Progenitor cell of endocrine pancreas (in vitro differentiated cells): ENCODE measurements around a stretch of chr18.

DNA sequence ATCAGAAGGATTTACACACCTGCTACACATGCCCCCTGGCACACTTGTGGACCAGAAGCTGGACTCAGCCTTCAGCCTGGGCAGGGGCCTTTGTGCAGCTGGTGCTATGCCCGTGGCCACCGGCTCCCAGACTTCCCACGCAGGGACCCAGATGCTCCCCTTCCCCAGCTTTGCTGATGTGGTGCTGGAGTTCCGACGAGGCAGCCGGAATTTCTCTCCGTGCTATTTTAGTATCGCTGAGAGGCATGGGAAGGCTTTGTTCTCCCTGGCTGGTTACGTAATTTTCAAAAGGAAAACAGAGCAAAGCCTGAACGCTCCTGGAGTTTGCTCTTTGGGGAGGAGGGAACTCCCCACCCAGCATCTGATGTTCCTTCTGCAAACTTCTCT is 94.7 kb downstream of the MAPK4 start:
- PRO-cap = no peak

GRCh38 chr18:51153574-51154658 is 43.6 kb downstream of the MEX3C start:
- PRO-cap = no peak

- PRO-cap = bidirectional peak, plus-strand start at chr18:51196691, minus-strand start at chr18:51196692; bidirectional peak, plus-strand start at chr18:51196734, minus-strand start at chr18:51196758; bidirectional peak, plus-strand start at chr18:51196982, minus-strand start at chr18:51196846
Observed at GRCh38 chr18:51195986-51197102, 1.1 kb downstream of the MEX3C start.

DNA sequence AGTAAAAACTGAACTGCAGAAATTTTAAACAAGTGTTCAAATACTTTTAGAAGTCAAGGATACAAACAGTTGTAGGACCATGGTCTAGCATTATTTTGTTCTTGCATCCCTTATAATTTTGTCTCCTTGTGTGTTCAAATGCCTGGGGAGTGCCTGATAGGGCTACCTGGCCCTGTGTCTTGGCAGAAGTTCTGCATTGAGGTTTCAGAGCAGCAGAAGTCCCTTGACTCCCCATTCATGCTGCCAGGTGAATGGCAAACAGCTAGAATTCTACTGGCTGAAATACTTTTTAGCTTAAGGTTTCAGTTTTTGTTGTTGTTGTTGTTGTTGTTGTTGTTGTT is 379.4 kb upstream of the MEX3C start:
- PRO-cap = no peak

GRCh38 chr18:51654945-51655298 is 457.4 kb upstream of the MEX3C start:
- PRO-cap = no peak

GRCh38 chr18:52273776-52274030 is 66.3 kb upstream of the DCC start:
- PRO-cap = no peak

DNA sequence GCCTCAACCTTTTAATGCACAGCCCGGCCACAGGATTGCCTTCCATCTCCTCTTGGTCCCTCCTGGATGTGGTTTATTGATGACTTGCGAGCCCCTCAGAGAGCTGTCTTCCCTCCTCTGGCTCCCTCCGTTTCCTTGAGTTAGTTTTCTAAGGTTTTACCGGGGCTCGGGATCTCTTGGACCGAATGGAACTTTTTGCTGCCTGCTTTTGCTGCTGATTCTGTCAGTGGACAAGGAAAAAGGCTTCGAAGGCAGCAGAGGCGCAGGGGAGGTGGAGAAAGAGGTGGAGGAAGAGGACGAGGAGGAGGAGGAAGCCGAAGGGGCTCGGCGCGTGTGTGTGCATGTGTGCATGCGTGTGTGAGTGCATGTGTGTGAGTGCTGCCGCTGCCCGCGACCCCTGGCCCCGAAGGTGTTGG is 376 bp downstream of the DCC start:
- PRO-cap = no peak

DNA sequence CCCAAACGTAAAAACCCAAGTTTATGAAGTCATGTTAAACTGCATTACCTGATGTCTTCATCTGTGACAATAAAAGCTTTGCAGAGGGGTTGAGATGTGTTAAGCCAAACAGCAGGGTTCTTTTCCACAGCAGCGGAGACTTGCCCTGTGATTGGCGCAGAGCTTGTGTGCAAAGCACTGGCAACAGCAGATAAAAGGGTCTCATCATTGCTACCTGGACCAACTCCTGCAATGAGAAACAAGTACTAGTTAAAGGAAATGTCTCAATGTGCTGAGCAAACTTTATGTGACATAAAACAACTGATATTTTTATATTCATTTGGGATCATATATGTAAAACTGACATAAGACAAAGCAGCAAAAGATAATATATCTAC is 60.0 kb downstream of the MBD2 start:
- PRO-cap = no peak

DNA sequence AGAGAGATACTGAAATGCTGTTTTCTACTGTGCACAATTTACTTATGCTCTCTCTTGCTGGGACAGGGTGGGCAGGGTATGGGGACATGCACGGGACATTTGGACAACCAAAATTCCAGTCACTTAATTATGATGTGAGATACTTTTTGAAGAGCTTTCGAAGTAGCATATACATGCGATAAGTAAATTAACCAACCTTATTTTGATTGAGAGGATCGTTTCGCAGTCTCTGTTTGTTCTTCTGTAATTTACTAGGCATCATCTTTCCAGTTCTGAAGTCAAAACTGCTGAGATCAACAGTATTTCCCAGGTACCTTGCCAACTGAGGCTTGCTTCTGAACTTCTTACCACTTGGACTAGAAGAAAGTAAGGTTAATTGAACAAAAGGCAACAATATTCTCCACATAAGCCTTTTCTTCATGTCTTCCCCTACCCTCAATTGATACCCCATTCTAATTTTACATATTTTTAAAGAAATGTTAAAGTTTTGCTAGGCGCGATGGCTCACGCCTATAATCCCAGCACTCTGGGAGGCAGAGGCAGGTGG is 19.6 kb downstream of the MBD2 start:
- PRO-cap = no peak

- PRO-cap = no peak
Observed at GRCh38 chr18:54236387-54236734, 11.9 kb upstream of the MBD2 start.

- PRO-cap = bidirectional peak, plus-strand start at chr18:54357636, minus-strand start at chr18:54357590
Observed at GRCh38 chr18:54357134-54357741, 420 bp downstream of the STARD6 start.

DNA sequence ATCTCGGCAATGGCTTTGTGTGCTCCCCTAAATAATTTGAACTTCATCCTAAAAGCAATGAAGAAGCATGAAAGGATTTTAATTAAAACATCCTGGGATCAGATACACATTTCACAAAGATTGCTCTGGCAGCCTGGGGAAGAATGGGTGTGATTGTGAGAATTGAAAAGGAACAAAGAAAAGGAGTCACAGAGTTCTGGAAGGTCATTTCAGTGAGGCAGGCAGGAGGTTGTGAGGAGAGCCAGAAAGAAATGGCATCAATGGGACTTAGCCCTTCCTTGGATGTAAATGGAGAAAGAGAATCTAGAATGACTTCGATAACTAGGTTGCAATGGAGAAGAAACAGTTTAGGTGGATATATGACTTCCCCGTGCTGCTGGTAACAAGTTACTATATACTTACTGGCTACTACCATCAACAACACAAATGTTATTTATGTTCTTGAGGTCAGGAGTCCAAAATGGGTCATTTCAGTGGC is 228.3 kb upstream of the CCDC68 start:
- PRO-cap = no peak

GRCh38 chr18:55234668-55235348 is 275.5 kb upstream of the CCDC68 start:
- PRO-cap = no peak

GRCh38 chr18:55243650-55244472 is 284.6 kb upstream of the CCDC68 start:
- PRO-cap = no peak

- PRO-cap = no peak
Observed at GRCh38 chr18:55395694-55396171, 192.3 kb downstream of the TCF4 start.

DNA sequence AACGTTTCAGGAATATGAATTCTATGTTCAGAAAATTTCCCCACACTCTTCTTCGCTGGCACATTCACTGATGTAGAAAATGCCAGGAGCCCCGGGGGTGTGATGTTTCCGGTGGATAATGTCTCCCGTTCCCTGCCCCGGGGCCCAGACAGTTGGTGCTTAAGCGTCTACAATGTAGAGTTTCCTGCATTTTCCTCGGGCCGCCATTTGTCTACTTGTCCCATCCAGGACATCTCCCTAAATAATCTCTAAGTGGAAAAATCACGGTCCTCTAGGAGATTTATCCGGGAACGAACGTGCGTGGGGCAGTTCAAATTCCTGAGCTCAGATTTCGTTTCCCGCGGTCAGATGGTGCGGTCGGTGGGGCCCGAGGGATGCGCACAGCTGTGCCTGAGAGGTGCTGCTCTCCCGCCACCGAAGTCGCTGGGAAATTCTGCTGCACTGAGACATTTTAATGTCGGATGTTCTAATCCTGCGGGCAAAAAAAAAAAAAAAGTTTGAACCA is 191.6 kb upstream of the TCF4 start:
- PRO-cap = no peak

DNA sequence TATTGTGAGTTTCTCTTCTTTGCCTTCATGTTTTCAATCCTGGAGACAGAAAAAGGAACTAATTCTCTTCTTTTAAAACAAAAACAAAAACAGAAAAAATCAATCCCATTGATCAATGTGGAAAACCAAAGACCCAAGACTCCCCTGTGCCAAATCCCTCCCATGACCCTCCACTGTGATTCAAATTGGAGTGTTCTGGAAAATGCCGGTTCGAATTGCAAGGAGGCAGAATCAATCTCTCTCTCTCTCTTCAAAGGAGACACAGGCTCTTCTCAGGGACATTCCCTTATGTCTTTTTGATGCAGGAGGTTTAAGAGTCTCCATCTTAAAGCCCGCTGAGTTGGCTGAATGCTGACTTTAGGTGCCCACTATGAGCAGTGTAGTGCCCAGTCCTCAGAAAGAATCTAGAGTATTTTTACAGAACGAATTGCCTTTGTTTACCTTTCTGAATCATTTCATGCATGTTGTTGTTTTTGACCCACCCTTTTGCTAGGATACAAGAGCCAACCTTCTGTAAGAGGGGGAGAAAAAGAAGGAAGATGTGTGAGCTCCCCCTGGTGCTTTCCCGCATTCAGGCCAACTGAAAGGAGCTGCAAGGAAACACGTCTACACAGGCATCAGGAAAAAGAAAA is 193.4 kb upstream of the TCF4 start:
- PRO-cap = no peak

DNA sequence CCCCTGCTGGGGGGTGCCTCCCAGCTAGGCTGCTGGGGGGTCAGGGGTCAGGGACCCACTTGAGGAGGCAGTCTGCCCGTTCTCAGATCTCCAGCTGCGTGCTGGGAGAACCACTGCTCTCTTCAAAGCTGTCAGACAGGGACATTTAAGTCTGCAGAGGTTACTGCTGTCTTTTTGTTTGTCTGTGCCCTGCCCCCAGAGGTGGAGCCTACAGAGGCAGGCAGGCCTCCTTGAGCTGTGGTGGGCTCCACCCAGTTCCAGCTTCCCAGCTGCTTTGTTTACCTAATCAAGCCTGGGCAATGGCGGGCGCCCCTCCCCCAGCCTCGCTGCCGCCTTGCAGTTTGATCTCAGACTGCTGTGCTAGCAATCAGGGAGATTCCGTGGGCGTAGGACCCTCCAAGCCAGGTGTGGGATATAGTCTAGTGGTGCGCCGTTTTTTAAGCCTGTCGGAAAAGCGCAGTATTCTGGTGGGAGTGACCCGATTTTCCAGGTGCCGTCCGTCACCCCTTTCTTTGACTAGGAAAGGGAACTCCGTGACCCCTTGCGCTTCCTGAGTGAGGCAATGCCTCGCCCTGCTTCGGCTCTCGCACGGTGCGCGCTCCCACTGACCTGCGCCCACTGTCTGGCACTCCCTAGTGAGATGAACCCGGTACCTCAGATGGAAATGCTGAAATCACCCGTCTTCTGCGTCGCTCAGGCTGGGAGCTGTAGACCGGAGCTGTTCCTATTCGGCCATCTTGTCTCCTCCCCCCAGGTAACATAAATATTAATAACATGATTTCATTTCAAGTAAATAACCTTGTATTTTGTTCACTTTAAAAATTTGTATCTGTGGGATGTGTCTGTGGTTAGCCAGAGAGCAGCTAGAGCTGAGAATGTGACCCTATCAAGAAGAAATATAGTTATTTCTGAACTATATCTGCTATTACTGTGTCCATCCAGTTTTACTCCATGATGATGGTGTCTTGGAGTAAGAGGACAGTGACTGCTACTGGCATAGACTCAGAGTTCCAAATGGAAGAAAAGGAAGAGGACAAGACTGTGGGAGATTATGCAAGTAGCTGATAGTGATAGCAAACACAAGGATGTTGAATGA is 305.0 kb upstream of the TCF4 start:
- PRO-cap = unidirectional peak, plus-strand start at position 363 of the sequence; bidirectional peak, plus-strand start at position 553 of the sequence, minus-strand start at position 535 of the sequence; unidirectional peak, minus-strand start at position 752 of the sequence

DNA sequence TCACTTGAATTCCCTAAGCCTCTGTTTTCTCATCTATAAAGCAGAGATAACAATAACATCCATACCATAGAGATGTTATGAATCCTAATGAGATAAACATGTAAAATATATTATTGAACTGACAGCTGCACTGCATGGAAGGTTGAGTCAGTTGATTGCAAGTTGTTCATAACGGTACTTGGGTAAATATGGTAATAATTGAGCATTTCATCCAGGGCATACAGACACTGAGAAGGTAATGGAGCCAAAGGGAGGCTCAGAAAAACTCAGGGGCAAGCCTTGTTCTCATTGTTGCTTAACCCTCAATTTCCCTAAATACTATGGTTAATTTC is 269.2 kb downstream of the TXNL1 start:
- PRO-cap = no peak

GRCh38 chr18:56459149-56459628 is 179.2 kb downstream of the TXNL1 start:
- PRO-cap = no peak